ENCODE measurements around the genes ACVRL1 and TAMALIN.

DNA sequence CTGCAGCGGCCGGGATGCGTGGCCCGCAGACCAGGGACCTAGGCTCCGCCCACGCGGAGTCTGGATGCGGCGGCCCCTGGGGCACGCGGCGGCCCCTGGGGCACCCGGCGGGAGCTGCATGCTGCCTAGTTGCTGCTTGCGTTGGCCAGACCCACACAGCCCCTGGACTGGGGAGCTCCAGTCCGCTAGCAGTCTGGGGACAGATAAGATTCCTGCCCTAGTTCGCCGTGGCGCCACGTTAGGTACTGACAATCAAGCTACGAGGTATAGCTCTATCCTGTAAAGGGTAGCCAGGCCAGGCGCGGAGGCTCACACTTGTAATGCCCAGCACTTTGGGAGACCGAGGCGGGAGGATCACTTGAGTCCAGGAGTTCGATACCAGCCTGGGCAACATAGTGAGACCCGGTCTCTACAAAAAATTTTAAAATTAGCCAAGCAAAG, 291 bp upstream of the SLC11A2 start:
- PRO-cap, result bidirectional peak, plus-strand start at position 57 of the sequence, minus-strand start outside the sequence
- RAMPAGE, long total RNA, 4 experiments, result no peak in any of the 4 experiments

- PRO-cap, result no peak
- RAMPAGE, long total RNA, 4 experiments, result no peak in any of the 4 experiments
Measured at GRCh38 chr12:51219335-51219698, 1.5 kb upstream of the POU6F1 start.

DNA sequence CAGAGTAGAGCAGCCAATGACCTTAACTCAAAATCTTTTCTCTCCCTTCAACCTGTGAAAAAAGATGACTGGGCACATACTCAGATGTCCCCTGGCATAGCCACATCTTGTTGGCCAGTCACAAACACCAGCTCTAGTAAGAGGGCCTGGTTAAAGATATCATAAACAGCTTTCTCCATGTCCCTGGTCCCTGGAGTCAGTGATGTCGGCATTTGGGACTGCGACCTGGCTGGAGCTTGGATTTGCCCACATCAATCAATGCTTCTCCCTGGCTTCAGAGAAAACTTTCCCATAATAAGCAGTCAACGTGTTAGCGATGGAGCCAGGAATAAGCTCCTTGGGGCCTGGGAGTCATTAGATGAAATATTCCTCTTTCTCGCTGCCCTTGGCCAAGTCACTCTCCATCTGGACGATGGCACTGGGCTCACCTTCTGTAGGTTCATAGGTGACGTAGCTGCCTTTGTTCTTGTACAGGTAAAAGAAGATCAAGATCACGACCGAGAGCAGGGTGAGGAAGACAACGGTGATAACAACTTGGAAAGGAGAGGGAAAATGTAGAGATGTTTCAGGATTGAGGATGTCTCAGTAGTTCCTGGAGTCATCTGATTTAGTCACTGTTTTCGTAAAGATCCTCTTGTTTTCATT, 7.1 kb downstream of the DAZAP2 start:
- PRO-cap, result no peak
- RAMPAGE, long total RNA, 4 experiments, result no peak in any of the 4 experiments

DNA sequence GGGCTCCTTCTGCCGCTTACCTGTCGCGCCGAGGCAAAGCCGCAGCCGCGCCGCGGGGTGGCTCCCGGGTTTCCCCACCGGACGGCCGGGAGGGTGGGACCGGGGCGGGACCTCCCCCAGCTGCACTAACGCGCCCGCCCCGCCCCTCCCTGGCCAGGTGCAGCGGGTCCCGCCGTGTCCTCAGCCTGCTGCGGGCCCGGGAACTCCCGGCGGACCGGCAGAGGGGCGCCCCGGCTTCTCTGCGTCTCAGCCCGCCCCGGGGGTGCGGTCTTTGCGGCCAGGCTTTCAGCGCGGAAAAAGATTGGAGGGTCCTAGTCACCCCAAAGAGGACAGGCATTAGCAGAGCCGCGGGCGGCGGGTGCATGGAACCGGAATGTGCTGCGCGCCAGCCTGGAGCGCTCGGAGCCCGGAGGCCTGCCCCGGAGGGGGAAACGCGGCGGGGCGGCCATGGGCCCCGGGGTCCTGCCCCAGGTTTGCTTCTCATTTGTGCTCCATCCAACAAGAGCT, 428 bp upstream of the GALNT6 start:
- PRO-cap, result bidirectional peak, plus-strand start at position 156 of the sequence, minus-strand start at position 35 of the sequence
- RAMPAGE, long total RNA, 4 experiments, result start-site peak on the minus strand in 4 of 4 experiments, centred at positions 58 to 77 of the sequence, 7 to 13 reads per replicate

- PRO-cap, result no peak
- RAMPAGE, long total RNA, 4 experiments, result no peak in any of the 4 experiments
Measured at GRCh38 chr12:51687097-51687812, 96.2 kb downstream of the SCN8A start.

DNA sequence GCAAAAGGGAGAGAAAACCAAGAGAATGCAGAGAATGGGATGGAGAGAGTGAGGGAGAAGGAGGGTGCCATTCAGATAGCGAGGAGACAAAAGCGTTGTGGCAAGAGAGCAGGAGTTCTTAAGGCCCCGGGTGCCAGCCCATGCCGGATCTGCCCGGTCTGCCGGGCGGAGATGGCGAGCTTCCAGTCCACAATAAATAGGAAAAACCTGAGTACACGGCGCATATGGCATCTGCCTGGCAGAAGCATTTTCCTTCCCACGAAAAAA, 5.2 kb upstream of the TMDD1 start:
- PRO-cap, result no peak
- RAMPAGE, long total RNA, 4 experiments, result no peak in any of the 4 experiments

GRCh38 chr12:51868618-51870030, 18.8 kb upstream of the ANKRD33 start:
- PRO-cap, result bidirectional peak, plus-strand start at chr12:51869443, minus-strand start at chr12:51869327
- RAMPAGE, long total RNA, 4 experiments, result no peak in any of the 4 experiments

DNA sequence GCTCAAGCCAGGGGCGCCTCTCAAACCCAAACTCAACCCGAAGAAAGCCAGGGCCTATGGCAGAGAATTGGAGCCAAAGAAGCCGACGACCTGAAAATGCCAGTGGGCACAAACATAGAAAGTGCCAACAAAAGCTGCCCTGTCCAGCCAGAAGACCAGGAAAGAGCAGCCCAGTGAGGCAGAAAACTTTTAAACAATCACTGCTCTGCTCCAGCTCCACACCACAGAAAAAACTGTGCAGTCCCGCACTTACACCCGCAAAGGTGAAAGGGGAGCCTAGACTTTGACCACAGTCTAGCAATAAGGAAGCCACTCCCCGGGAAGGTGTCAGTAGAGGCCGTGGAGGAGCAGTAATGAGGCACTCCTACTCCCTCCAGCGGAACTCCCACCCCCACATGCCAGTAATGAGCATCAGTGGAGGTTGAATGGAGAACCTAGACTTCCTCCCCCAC, 6.0 kb upstream of the ACVRL1 start:
- PRO-cap, result no peak
- RAMPAGE, long total RNA, 4 experiments, result no peak in any of the 4 experiments

- PRO-cap, result bidirectional peak, plus-strand start at chr12:51906948, minus-strand start at chr12:51906677; bidirectional peak, plus-strand start at chr12:51907507, minus-strand start at chr12:51907390
- RAMPAGE, long total RNA, 4 experiments, result no peak in any of the 4 experiments
Measured at GRCh38 chr12:51906610-51907560, at the start of gene ACVRL1. Gene ACVRL1 (plus strand): TSS chr12:51907504.

- PRO-cap, result no peak
- RAMPAGE, long total RNA, 4 experiments, result no peak in any of the 4 experiments
Measured at GRCh38 chr12:51923395-51923850, 16.1 kb downstream of the ACVRL1 start.

DNA sequence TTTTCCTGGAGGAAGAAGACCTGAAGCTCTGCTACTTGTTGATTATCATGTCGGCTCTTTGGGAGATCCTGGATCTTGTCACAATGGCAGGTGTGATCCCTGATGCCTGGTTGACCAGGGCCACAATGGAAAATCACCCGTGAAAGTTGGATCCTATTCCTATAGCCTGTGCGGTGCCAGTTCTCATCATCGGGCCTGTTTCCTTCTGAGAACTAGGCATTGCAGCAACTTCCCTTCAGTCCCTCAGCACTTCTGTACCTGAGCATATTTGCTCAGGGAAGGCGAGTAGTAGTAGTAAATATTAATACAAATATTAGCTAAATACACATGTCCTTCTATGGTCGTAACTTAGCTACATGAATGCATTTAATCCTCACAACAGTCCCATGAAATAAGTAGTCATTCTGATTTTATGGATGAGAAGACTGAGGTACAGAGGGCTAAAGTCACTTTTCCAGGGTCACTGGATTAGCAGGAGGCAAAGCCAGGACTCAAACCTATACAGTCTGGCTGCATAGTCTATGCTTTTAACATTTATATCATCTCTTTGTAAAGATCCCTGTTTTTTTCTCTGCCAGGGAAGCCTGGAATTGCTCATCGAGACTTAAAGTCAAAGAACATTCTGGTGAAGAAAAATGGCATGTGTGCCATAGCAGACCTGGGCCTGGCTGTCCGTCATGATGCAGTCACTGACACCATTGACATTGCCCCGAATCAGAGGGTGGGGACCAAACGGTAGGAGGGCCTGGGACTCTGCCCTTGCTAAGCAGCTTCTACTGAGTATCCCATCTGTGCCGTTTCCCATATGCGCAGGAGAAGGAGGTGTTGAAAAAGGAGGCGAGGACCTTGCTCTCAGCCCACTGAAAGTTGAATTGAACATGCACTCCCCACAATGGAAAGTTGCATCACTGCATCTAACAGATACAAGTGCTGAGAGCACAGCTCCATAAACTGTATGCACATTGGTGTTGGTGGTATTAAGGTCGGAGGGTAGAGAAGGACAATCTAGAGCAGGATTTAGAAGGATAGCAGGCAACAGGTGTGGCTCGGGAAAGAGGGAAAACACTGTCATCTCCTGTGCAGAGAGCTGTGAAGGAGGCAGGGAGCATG, 21.8 kb upstream of the TAMALIN start:
- PRO-cap, result no peak
- RAMPAGE, long total RNA, 4 experiments, result no peak in any of the 4 experiments

DNA sequence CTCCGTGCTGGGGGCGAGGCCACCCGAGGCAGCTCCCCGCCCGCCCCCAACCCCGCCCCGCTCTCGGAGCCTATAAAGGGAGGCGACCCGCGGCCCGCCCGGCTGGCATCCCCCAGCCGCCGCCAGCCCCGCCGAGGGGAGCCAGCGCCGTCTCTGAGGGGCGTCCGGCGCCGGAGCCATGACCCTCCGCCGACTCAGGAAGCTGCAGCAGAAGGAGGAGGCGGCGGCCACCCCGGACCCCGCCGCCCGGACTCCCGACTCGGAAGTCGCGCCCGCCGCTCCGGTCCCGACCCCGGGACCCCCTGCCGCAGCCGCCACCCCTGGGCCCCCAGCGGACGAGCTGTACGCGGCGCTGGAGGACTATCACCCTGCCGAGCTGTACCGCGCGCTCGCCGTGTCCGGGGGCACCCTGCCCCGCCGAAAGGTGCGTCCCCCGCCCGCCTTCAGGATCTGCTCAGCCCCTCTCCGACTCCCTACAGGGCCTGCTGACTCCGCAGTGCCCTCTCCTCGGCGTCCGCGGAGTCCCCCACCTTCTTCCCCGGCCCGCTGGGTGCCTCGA, at the start of gene TAMALIN:
Gene TAMALIN (plus strand): TSS at position 105 of the 559 bp plus-strand sequence.
- PRO-cap, result bidirectional peak, plus-strand start at position 104 of the sequence, minus-strand start outside the sequence
- RAMPAGE, long total RNA, 4 experiments, result start-site peak on the plus strand in 2 of 4 experiments, centred at positions 103 to 118 of the sequence, 15 to 22 reads per replicate

DNA sequence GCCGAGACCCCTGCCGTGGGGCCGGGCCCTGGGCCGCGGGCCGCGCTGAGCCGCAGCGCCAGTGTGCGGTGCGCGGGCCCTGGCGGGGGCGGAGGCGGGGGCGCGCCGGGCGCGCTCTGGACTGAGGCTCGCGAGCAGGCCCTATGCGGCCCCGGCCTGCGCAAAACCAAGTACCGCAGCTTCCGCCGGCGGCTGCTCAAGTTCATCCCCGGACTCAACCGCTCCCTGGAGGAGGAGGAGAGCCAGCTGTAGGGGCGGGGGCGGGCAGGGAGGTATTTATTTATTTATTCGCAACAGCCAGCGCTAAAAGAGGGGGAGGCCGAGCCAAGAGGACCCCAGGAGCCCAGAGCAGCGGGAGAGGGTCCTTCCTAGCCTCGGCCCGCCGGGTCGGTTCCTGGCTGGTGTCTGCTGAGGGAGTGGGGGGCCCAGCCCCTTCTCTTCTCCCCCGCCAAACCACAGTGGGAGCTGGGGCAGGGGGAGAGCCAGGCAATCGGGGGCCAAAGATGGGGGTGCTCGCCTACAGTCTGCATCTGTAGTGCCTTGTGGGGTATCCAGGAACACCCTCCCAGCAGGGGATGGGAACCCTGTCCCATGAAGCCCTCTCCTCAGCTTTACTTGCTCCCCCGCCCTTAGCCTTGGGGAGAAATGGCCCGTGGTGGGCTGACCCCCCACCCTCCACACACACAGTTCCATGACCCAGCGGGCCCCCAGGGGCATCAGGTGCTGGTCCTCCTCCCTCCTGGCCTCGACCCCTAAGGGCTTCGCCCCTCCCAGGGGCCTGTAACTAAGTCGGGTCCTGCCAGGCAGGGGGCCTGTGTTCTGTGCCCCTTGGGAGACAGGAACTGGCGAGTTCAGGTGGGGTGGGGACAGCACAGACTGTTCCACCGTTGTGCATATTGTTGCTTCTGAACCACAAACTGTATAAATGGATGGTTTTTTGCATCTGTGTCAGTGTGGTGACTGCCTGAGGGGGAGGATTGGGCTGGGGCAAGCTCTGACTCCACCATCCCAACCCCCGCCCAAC, 8.5 kb downstream of the TAMALIN start:
- PRO-cap, result no peak
- RAMPAGE, long total RNA, 4 experiments, result no peak in any of the 4 experiments

GRCh38 chr12:52020549-52021154, 13.9 kb downstream of the TAMALIN start:
- PRO-cap, result no peak
- RAMPAGE, long total RNA, 4 experiments, result no peak in any of the 4 experiments

GRCh38 chr12:52039794-52040439, 11.3 kb upstream of the NR4A1 start:
- PRO-cap, result no peak
- RAMPAGE, long total RNA, 4 experiments, result no peak in any of the 4 experiments

- PRO-cap, result unidirectional peak, plus-strand start at chr12:52043987; bidirectional peak, plus-strand start at chr12:52044479, minus-strand start at chr12:52044381
- RAMPAGE, long total RNA, 4 experiments, result no peak in any of the 4 experiments
Measured at GRCh38 chr12:52043848-52044882, 7.1 kb upstream of the NR4A1 start.

GRCh38 chr12:52044883-52045285, 6.4 kb upstream of the NR4A1 start:
- PRO-cap, result bidirectional peak, plus-strand start at chr12:52045093, minus-strand start at chr12:52044910
- RAMPAGE, long total RNA, 4 experiments, result no peak in any of the 4 experiments

DNA sequence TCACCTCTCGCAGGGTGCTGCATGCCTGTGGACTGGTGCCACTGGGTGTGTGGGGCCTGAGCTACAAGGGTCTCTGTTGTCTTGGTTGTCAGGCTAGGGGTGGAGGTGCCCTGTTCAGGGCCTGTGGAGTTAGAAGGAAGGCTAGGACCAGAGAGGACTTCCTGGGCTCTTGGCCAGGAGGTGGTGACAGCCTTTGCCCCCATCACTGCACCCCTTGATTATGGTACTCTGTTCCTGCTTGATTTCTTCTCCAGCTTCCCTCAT, 1.5 kb downstream of the NR4A1 start:
- PRO-cap, result no peak
- RAMPAGE, long total RNA, 4 experiments, result no peak in any of the 4 experiments

- PRO-cap, result bidirectional peak, plus-strand start at chr12:52062024, minus-strand start at chr12:52061832
- RAMPAGE, long total RNA, 4 experiments, result no peak in any of the 4 experiments
Measured at GRCh38 chr12:52061648-52062109, 8.1 kb upstream of the ATG101 start.

- PRO-cap, result no peak
- RAMPAGE, long total RNA, 4 experiments, result no peak in any of the 4 experiments
Measured at GRCh38 chr12:52080934-52081861, 1.7 kb downstream of the SMIM41 start.